Endothelial cell of umbilical vein (primary cell): Measurements from ENCODE around the gene TMPRSS13.

DNA sequence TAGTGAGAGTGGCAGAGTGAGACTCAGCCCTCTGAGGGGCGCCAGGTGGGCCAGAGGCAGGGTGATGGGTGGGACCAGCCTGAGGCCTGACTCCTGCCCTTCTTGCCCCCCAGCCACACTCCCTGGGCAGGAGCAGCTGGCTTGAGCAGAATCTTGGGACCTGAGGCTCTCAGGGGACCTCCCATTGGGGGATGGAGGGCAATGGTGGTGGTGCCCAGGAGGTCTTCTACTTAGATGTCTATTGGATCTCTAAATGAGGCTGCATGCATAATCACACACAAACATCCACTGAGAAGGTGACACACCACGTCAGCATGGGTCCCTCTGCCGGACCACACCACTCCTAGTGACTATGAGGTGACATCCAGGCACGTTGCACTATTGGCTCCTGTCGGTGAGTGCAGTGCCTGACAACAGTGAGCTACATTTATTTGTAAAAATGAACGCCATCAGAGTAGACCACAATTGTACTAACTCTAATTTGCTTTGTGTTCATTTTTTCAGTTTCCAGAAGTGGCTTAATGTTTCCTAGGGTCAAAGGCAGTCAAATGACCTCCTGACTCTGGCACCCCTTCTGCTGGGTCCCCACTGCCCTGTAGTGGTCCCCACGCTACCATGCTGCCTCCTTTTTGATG is 2.3 kb upstream of the APOA4 start:
- PRO-cap = no peak
CAGE:
- cytosol, long polyA minus RNA = no peak
- cytosol, long polyA plus RNA = no peak
- long polyA plus RNA = no peak
- nucleus, long polyA minus RNA = no peak
- nucleus, long polyA plus RNA = no peak

GRCh38 chr11:116826021-116826569 is 3.0 kb upstream of the APOA4 start:
- PRO-cap = no peak
CAGE:
- cytosol, long polyA minus RNA = no peak
- cytosol, long polyA plus RNA = no peak
- long polyA plus RNA = no peak
- nucleus, long polyA minus RNA = no peak
- nucleus, long polyA plus RNA = no peak

GRCh38 chr11:116826654-116827495 is 2.8 kb upstream of the APOC3 start:
- PRO-cap = no peak
CAGE:
- cytosol, long polyA minus RNA = no peak
- cytosol, long polyA plus RNA = no peak
- long polyA plus RNA = no peak
- nucleus, long polyA minus RNA = no peak
- nucleus, long polyA plus RNA = no peak

GRCh38 chr11:116933594-116934651 is 96.5 kb upstream of the APOA1 start:
- PRO-cap = no peak
CAGE:
- cytosol, long polyA minus RNA = no peak
- cytosol, long polyA plus RNA = no peak
- long polyA plus RNA = no peak
- nucleus, long polyA minus RNA = no peak
- nucleus, long polyA plus RNA = no peak

DNA sequence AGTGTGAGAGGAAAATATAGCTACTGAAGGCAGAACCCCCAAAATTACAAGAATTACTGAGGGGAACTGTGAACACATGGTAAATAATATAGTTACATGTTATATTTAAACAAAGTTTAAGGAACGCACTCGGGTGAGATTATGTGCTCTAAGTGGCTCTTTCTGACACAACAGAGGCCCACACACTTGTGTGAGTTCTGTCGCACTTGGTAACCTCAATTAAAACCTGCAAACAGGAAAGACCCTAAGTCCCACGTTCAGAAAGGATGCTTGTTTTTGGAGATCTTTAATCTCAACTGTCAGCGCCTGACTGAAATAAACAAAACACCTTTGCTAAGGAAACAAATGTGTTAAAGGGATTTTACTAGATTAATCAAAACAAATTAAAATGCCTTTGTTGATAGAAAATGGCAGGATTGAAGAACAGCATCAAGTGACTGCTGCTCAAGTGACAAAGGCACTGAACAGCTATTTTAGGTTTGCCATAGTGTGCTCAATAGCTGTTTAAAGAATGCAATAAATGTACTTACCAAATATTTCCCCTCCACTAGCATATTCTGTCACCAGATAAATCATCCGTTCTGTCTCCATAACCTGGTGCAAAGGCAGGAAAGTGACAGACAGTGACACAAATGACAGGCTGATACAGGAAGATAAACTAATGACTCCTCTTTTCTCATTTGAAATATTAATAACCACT is 116.2 kb upstream of the APOA1 start:
- PRO-cap = no peak
CAGE:
- cytosol, long polyA minus RNA = no peak
- cytosol, long polyA plus RNA = no peak
- long polyA plus RNA = no peak
- nucleus, long polyA minus RNA = no peak
- nucleus, long polyA plus RNA = no peak

GRCh38 chr11:117020786-117021719 is 77.2 kb downstream of the SIK3 start:
- PRO-cap = no peak
CAGE:
- cytosol, long polyA minus RNA = no peak
- cytosol, long polyA plus RNA = no peak
- long polyA plus RNA = no peak
- nucleus, long polyA minus RNA = no peak
- nucleus, long polyA plus RNA = no peak

DNA sequence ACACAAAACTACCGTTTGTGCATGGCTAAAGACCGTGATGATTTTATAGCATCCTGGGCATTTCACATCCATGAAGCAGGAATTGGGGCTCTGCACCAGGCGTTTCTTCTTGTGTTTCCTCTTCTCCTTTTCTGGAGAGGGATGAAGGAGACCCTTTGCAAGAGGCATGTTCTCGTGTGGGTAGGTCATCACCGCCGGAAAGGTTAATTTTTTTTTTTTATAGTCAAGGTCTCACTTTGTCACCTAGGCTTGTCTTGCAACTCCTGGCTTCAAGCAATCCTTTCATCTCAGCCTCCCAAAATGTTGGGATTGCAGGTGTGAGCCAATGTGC is 62.4 kb downstream of the SIK3 start:
- PRO-cap = unidirectional peak, minus-strand start at position 203 of the sequence
CAGE:
- cytosol, long polyA minus RNA = no peak
- cytosol, long polyA plus RNA = no peak
- long polyA plus RNA = no peak
- nucleus, long polyA minus RNA = no peak
- nucleus, long polyA plus RNA = no peak

- PRO-cap = no peak
CAGE:
- cytosol, long polyA minus RNA = no peak
- cytosol, long polyA plus RNA = no peak
- long polyA plus RNA = no peak
- nucleus, long polyA minus RNA = no peak
- nucleus, long polyA plus RNA = no peak
These were observed 48.8 kb downstream of the SIK3 start for GRCh38 chr11:117049511-117049812.

- PRO-cap = no peak
CAGE:
- cytosol, long polyA minus RNA = no peak
- cytosol, long polyA plus RNA = no peak
- long polyA plus RNA = no peak
- nucleus, long polyA minus RNA = no peak
- nucleus, long polyA plus RNA = start-site peak on the minus strand at chr11:117069505-117069807, 31 and 13 reads in 2 replicates
These were observed 28.8 kb downstream of the SIK3 start for GRCh38 chr11:117069363-117069929.

DNA sequence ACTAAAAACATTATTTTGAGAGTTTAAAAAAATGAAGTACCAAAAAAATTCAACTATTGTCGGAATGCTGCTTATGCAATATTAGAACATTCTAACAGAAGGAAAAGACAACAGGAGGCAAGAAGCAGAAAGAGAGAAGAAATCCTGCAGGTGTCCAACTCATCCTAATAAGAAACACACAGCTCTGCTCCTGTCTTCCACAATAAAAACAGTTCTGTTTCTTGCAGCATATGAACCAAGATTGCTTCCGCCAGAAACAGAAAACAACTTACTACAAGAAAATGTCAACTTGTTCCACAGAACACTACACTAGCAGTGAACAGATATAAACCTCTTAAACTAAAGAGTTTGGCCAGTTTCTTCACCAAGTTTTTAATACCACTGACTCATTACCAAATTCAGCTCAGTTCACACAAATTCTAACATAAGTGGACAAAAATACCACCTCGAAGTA is 14.6 kb downstream of the SIK3 start:
- PRO-cap = no peak
CAGE:
- cytosol, long polyA minus RNA = no peak
- cytosol, long polyA plus RNA = no peak
- long polyA plus RNA = no peak
- nucleus, long polyA minus RNA = no peak
- nucleus, long polyA plus RNA = no peak

GRCh38 chr11:117143433-117143761 is 690 bp upstream of the PAFAH1B2 start:
- PRO-cap = no peak
CAGE:
- cytosol, long polyA minus RNA = no peak
- cytosol, long polyA plus RNA = no peak
- long polyA plus RNA = no peak
- nucleus, long polyA minus RNA = no peak
- nucleus, long polyA plus RNA = no peak

DNA sequence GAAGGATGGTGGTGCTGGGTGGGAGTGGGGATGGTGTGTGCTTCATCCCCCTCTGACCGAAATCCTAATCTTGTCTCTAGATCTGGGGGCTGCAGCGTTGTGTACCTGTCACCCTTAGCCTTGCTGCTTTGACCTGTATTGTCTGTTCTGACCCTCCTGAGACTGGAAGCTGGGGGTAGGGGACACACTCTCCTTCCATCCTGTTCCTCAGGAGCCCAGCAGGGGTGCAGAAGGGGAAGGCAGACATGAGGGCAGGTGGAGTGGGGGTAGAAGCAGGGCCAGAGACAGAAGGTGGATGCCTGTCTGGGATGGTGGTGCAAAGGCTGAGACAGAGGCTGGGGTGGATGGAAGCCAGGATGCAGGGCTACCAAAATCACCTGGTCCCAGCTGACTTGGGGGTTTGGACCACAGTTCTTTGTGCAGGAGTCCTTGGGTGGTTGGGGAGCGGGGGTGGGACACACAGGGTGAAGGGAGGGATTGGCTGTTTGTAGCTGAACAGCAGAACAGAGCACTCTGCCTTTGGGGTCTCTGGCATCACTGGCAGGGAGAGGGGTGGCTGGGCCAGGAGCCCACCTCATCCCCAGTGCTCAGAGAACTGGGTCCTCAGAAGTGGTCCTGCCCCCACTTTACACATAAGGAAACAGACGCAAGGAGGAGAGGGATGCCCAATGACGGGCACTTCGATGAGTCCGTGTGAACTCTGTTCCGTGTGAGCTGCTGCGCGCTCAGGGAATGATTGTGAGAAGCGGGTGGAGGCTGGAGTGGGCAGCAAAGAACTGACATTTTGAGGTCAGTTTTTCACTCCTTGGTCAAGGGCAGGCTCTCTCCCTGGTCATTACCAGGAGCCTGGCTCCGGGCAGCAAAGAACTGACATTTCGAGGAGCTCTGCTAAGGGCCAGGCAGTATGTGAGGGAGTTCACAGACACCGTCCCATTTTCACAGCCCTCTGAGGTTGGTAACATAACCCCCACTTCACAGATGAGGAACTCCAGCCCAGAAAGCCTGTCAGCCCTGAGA is 1.8 kb downstream of the TAGLN start:
- PRO-cap = no peak
CAGE:
- cytosol, long polyA minus RNA = no peak
- cytosol, long polyA plus RNA = no peak
- long polyA plus RNA = no peak
- nucleus, long polyA minus RNA = no peak
- nucleus, long polyA plus RNA = no peak

- PRO-cap = no peak
CAGE:
- cytosol, long polyA minus RNA = no peak
- cytosol, long polyA plus RNA = no peak
- long polyA plus RNA = no peak
- nucleus, long polyA minus RNA = no peak
- nucleus, long polyA plus RNA = no peak
These were observed 5.7 kb downstream of the TAGLN start for GRCh38 chr11:117204884-117205162.

DNA sequence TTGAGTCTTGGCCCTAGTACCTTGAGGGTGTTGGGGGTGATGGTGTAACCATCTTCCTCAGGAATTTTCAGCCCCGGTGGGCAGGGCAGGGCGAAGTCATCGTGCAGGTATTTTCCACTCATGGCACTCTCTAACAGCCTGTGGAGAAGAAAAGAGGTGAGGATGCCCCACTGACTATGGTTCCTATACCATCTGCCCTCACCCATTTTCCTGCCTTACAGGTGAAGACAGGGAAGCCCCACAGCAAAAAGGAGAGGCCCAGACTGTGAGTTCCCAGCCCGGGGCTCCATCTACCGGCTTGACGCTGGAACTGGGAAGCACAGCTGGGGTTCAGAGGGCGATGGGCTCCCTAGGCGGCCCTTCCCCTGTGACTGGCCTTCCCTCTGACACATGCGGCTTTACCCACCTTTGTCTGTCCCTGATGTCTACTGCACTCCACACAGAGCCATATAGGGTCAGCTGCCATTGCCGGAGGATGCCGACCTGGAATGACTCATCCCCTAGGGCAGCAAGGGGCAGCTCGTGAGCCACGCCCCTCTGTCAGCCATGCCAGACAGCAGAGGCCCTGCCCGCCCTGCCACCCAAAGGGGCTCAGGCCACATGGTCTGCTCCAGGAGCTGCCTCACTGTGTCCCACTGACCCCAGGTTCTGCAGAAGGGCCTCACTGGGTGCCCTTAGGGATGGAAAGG is 7.6 kb downstream of the TAGLN start:
- PRO-cap = no peak
CAGE:
- cytosol, long polyA minus RNA = no peak
- cytosol, long polyA plus RNA = no peak
- long polyA plus RNA = no peak
- nucleus, long polyA minus RNA = no peak
- nucleus, long polyA plus RNA = no peak

DNA sequence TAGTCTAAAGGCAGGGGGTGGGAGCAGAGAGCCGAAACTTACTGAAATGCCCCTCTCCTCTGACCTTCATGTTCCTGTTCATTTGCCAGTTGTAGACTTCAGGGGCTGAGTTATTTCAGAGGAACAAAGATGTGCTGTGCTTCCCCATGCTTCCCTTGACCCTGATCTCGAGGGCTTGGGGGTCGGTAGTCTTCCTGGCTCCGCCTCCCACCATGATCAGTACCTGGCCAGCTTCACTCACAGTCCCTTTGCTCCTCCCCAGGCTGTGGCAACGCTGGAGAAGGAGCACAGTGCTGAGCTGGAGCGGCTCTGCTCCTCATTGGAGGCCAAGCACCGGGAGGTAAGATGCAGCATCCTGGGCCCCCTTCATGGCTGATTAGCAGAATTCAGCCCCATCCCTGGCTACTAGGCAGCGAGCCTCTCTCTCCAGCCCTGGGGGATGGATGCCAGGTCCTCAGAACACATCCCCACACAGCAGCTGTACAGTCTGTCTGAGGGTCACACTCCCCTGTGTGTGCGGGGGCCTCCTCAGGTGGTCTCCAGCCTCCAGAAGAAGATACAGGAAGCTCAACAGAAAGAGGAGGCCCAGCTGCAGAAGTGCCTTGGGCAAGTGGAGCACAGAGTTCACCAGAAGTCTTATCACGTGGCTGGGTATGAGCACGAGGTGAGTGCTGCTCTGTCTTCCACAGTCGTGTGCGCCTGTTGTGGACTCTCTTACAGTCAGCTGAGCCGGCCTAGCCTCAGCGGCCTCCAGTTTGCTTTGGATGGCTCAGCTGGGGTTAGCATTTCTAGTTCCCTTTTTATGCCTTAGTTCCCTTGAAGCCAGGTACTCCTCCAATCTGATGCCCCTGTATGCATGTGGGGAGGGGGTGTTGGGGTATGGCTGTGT is 64.6 kb downstream of the CEP164 start:
- PRO-cap = no peak
CAGE:
- cytosol, long polyA minus RNA = no peak
- cytosol, long polyA plus RNA = no peak
- long polyA plus RNA = no peak
- nucleus, long polyA minus RNA = no peak
- nucleus, long polyA plus RNA = no peak

DNA sequence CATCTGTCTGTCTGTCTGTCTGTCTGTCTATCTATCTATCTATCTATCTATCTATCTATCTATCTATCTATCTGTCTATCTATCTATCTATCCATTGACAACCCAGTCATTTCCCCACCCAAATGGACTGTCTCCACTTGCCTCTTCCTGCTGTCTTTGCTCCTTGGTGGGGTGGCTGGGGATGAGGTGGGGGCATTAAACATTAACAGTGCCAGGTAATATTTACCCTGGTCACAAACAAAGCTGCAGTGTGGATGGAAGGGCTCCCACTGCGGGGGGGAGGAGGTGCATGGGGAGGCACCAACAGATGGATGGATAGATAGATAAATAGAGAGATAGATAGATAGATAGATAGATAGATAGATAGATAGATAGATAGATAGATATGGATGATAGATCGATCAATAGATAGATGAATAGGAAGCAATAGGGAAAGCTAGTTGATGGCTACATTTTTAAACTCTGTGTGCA is 2.2 kb upstream of the FXYD2 start:
- PRO-cap = no peak
CAGE:
- cytosol, long polyA minus RNA = no peak
- cytosol, long polyA plus RNA = no peak
- long polyA plus RNA = no peak
- nucleus, long polyA minus RNA = no peak
- nucleus, long polyA plus RNA = no peak

DNA sequence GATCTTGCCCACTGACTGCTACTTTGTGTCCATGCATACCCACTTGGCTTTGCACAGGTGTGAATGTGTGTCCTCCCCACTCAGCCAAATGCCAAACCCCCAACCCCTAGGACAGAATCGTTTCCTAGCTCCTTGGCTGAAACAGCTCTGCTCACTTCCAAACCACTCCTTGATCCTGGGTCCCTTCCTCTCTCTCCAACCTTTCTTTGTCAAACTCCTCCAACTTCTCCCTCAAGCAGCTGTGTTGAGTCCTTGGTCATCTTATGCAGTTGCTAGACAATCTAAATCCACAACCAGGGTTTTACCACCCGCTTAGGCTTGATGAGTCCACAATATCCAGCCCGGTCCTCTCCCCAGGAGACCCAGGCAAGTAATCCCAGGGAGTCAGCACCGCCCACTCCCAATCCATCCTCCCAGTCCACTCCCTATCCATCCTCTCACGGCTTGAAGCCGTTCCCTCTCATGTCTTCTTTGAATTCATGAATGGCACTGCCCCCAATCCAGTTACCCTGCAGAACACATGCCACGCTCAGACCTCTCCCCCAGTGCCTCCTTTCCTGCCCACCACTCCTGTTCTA is 3.5 kb upstream of the FXYD6 start:
- PRO-cap = no peak
CAGE:
- cytosol, long polyA minus RNA = no peak
- cytosol, long polyA plus RNA = no peak
- long polyA plus RNA = no peak
- nucleus, long polyA minus RNA = no peak
- nucleus, long polyA plus RNA = no peak

DNA sequence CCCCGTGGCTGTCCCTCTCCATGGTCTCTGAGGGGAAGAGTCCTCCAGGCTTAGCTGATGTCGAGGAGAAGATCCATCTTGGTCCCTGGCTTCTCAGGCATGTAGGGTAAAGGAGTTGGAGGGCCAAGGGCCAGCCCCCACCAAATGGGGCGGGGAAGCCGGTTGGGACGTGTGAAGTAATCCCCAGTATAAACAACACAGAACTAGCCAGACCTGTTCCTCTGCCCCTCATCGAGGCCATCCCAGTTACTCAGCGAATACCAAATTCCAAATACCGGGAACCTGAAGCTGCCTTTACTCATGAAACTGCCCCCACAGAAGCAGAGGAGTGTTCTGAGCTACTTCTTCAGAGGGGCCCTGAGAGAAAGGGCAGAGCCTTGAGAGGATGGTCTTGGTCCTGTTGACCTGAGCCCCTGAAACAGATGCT is at the start of gene TMPRSS13:
Gene TMPRSS13, minus strand, starts transcription at position 117 of the 427 bp plus-strand sequence.
- PRO-cap = no peak
CAGE:
- cytosol, long polyA minus RNA = no peak
- cytosol, long polyA plus RNA = no peak
- long polyA plus RNA = no peak
- nucleus, long polyA minus RNA = no peak
- nucleus, long polyA plus RNA = no peak

- PRO-cap = no peak
CAGE:
- cytosol, long polyA minus RNA = no peak
- cytosol, long polyA plus RNA = no peak
- long polyA plus RNA = no peak
- nucleus, long polyA minus RNA = no peak
- nucleus, long polyA plus RNA = no peak
These were observed 5.6 kb upstream of the IL10RA start for GRCh38 chr11:117980613-117981022.

DNA sequence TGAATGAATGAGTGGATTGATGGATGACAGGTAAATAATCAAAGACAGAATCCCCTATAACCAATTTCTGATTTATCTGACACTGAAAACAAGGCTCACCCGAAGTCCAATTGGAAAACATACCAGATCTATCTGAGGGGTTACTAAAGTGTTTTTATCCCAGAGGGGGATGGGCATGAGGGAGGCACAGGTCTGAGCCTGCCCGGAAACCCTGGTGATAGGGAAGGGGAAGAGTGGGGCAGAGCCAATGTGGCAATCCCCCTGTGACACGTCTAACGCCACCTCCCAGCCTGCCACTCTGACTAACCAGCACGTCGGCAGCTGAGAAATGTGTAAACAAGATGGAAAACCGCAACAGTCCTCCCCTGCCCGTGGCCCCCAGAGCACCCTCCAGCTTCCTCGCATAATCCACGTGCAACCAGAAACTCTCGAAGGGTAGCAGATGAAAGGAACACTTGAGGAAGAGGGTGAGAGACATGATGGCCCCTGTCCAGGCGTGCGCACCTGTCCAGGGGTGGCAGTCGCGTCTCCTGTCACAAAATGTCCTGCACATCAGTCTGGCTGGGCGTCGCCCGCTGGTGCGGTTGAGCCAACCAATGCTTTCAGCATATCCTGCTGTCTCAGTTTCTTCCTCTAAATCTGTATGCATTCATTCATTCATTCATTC is 4.4 kb downstream of the TMPRSS4 start:
- PRO-cap = no peak
CAGE:
- cytosol, long polyA minus RNA = no peak
- cytosol, long polyA plus RNA = no peak
- long polyA plus RNA = no peak
- nucleus, long polyA minus RNA = no peak
- nucleus, long polyA plus RNA = no peak